Mesenteric fat pad (tissue), 1 donor: ENCODE measurements around a stretch of chr5.

DNA sequence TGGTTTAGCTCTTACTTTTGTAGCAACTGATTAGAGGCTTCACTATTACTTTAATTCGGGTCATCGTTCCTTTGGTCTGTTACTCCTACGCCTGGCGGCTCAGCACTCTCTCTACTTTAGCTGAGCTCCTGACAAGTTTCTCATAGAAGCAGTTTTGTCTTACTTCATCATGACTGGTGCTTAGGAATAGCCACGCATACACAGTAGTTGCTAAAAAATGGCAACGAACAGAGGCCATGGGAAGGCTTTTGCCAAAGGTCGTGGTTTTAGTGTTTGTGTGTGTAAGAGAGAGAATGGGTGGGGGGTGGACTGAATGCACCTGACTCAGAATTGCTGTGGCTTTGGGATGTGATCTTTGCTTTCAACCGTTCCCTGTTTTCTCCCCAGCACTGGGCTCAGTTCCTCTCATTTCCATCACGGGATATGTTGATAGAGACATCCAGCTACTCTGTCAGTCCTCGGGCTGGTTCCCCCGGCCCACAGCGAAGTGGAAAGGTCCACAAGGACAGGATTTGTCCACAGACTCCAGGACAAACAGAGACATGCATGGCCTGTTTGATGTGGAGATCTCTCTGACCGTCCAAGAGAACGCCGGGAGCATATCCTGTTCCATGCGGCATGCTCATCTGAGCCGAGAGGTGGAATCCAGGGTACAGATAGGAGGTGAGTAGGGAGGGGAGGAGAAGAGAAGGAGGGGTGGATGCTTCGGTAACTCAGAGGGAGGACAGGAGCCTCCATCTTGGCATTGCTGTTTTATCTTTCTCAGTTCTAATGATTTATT, 12.2 kb downstream of the BTNL8 start:
- PRO-cap, result no peak

DNA sequence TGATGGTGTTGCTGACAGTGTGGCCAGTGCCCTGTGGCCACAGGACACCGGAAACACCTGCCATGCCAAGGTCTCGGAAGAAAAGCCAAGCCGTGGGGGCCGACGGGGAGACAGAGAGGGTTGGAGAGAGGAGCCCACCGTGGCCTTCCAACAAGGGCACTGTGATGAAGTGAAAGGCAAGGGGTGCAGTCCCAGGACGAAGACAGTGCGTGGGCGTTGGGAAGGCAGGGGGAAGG, 4.1 kb downstream of the BTNL9 start:
- PRO-cap, result no peak

DNA sequence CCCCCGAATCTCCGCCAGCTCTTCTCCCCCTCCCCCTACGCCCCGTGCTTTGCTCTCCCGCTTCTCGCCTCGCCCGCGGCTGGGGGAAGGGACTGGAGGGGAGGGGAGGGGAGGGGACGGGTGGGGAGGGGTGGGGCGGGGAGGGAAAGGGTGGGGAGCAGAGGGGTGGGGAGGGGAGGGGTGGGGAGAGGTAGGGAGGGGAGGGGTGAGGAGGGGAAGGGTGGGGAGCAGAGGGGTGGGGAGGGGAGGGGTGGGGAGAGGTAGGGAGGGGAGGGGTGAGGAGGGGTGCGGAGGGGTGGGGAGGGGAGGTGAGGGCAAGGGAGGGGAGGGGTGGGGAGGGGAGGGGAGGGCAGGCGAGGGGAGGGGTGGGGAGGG, 32.8 kb downstream of the OR2V1 start:
- PRO-cap, result no peak

DNA sequence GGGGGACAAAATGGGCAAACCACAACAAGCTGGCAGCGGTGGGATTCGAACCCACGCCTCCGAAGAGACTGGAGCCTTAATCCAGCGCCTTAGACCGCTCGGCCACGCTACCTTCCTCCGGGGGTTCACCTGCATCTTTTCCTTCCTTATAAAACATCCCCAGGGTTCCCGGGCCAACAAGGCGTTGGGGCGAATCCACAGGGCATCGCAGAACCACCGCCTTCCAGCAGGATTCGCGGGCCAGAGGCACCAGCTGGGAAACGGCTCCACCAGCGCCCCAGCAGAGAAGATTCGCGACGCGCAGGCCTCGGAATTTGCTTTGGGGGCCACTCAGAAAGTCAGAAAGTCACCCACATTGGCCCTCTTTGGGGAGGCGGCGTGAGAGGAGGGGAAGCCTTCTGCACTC, 26.6 kb downstream of the OR2V2 start:
- PRO-cap, result no peak

DNA sequence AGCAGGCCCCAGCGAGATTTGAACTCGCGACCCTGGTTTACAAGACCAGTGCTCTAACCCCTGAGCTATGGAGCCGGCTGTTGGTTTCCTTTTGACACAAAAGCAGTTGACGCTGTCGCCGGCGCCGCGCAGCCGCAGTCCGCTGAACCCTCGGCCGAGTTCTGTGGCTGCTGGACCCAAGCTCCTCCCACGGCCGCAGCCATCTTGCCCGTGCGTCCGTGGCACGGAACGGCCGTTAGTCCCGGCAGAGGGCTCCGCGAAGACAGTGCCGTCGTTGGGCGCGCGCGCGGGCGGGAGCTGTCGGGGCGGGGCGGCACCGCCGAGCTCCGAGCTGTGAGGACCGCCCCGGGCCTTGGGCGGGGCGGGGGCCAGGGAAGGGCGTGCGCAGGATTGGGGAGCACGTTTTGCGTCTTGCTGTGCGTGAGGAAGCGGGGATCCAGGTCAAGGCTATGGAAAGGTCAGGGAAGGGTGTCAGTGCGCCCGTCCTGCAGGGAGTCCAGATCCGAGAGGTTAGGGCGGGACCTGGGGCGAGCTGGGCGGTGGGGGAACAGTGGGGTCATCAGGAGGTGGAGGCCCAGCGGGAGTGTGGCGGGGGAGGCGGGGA, 13.2 kb downstream of the TRIM7 start:
- PRO-cap, result bidirectional peak, plus-strand start at position 238 of the sequence, minus-strand start at position 82 of the sequence